Airway epithelial cell (primary cell): ENCODE results near the genes NTMT1 and EXOSC2.

DNA sequence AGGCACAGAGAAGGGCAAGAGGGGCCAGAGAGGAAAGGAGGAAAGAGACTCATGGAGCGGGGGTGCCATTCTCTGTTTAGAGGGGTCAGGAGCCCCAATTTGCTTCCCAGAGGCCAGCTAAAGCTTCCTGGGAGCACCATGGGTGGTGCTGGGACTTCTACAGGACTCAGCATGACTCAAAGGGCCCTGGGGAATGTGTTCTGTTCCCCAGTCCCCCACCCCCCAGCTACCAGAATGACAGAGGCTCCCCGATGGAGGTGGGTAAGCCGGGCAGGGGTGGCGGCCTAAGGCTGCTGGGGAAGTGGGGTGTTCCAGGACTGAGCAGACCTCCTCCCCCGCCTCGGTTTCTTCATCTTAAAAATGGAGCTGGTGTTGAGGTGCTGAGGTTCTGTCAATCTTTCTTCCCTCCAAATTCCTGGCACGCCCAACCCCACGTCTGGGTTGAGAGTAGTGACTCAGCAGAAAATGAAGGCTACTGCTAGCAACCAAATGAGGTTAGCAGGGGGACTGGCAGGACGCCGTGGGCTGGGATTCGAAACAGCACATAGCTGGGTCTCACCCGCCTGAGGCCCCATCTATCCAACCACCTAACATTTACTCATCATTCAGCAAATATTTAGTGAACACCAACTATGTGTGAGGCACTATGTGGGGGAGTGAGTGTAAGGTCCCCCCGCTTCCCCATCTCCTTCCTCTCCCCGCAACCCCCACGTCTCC is 50.4 kb downstream of the C9orf50 start:
- RAMPAGE, long total RNA = no peak

- RAMPAGE, long total RNA = start-site peak on the plus strand at chr9:129626159-129626200, 398 and 174 reads in 2 replicates
Observed at GRCh38 chr9:129625847-129626641, at the start of gene NTMT1. NTMT1 (plus strand) TSS chr9:129626163.

DNA sequence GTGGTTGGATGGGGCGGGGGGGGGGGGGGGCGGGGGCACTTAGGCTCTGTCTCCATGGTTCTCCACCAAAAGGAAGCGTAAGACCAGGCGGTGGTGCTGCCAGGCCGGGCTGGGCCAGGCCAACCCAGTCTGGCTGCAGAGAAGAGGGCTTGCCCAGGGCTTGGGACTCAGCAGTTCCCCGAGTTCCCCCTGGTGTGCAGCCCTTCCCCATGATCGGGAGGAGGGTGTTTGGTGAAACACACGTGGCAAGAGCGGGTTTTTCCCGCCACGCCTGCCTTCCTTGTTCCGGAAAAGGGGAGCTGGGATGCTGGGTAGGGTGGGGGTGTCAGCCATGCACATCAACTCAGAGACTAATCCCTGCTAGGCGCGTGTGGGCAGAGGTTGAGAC is 32.8 kb downstream of the PRRX2 start:
- RAMPAGE, long total RNA = no peak

DNA sequence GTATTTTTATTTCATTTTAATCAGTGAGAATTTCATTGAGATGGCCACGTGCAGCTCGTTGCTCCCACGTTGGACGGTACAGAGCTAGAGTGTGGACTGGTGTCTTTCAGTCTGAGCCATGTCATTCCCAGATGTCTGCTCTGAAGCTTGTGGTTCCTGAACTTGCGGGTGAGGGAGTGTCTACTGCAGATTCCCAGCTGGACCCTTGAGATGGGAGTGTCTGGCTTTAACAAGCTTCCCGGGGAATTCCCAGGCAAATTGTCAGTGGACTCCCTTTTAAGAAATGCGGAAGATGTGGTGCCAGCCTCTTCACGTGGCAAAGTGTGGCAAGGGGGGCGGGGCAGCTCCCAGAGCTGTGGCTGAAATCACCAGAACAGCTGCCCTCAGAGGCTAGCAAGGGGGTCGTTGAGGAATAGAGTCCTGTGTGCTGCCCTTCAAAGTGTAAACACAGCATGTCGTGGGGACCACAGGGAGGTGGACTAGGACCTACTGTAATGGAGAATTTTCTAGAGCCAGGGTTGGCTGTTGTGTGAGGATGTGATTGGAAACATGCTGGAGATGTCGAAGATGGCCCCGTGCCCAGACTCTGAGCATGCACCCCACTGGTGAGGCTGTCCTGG is 37.2 kb downstream of the PRRX2 start:
- RAMPAGE, long total RNA = no peak

GRCh38 chr9:129703653-129704033 is 38.2 kb downstream of the PRRX2 start:
- RAMPAGE, long total RNA = no peak

DNA sequence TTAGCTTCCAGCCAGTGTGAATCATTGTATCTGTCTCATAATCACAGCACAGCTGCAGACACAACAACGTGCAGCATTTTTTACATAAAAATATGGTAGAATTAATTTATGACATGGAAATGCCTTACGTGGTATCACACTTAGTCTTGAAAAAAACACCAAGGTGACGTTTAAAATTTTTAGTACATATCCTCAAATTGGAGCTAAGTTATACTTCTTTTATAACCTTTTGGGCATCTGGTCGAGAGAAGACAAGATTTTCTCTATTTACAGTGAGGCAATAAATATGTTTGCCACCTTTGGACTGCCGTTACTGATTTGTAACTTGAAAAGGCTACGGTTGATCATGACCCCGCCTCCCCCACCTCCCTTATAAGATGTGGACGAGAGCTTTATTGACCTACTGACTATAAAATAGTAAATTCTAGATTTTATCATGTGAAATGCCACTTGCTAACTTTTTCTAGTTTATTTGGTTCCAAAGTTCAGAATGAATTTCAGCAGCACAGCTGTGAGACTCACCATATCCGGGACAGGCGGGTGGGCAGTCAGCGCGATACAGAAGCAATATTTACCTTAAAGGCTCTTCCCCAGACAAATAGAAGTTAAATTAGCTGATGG is 8.1 kb downstream of the TOR1B start:
- RAMPAGE, long total RNA = no peak

DNA sequence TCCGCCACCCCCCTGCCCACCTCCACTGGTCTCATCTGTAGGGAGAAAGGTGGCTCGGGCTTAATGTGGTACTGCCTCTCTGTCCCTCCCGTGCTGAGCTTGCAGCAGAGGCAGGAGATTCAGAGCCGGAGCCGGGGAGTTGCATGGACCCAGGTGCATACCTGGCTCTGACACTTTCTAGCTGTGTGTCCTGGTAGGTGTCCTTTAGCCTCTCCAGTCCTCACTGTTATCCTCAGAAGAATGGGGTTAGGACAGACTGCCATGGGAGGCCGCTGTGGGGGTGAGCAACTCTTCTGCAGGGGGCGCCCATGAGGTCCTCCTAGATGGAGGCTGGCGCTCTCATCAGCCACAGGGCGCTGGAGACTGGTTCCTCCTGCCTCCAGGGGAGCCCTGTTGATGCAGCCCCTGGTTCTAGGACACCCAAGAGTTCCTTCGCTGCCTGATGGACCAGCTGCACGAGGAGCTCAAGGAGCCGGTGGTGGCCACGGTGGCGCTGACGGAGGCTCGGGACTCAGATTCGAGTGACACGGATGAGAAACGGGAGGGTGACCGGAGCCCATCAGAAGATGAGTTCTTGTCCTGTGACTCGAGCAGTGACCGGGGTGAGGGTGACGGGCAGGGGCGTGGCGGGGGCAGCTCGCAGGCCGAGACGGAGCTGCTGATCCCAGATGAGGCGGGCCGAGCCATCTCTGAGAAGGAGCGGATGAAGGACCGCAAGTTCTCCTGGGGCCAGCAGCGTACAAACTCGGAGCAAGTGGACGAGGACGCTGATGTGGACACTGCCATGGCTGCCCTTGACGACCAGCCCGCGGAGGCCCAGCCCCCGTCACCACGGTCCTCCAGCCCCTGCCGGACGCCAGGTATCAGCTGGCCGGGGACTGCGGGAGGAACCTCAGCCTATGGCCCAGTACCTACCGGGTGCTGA is 32.6 kb downstream of the USP20 start:
- RAMPAGE, long total RNA = no peak

DNA sequence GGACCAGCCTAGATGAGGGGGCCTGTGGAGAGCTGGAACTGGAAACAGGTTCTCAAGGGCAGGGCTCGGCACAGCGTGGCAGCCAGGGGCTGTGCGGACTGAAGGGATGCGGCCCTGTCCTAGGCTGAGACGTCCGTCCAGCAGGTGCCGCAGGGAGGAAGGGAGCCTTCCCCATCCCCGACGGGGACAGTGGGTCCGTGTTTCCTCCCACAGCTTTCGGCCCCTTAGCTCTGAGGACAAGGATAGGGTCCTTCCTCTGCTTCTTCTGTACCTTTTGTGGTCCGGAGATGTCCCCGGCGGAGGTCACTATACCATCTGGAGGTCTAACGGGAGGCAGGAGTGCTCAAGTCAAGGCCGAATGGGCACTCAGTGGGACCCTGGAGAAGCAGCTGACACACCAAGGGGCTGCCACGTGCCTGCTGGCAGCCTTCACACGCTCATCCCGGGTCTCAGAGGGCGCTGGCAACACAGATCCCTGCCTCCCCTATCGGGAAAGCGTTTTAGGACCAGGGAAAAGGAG is 49.9 kb downstream of the USP20 start:
- RAMPAGE, long total RNA = no peak

DNA sequence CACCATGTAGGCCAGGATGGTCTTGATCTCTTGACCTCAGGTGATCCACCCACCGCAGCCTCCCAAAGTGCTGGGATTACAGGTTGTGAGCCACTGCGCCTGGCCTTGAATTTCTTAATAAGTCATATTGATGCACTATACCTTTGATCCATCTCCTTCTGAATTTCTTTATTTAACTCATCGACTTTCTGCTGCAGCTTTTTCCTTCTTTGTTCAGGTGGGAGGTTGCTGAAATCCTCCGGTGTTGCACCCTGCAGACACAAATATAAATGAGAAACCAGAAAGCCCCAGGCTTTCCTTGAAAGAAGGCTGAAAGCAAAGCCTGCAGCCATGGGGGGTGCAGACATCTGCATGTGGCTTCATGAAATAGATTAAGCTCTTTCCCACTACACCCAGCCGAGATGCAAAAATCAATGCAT is 73.5 kb downstream of the USP20 start:
- RAMPAGE, long total RNA = no peak

- RAMPAGE, long total RNA = no peak
Observed at GRCh38 chr9:129995937-129996750, 46.8 kb downstream of the FNBP1 start.

- RAMPAGE, long total RNA = no peak
Observed at GRCh38 chr9:130022993-130023863, 19.8 kb downstream of the FNBP1 start.

DNA sequence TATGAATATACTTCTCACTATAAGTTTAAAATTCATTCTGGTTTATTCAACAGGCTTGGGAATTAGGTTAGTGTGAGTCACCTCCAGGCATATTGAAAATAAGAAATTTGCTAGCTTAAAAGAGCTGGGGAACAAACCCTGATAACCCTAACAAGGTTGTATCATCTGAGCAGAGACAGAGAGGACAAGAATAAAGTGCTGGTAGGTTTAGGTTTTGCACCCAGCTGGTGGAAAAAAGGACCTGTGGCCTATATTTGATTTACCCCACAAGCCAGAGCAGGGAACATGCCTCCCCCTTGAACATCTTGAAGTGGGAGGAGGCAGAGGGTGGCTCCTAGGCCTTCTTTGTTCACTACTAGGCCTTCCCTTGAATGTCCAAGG is 12.3 kb downstream of the FNBP1 start:
- RAMPAGE, long total RNA = no peak

- RAMPAGE, long total RNA = no peak
Observed at GRCh38 chr9:130138178-130139281, 33.7 kb upstream of the NCS1 start.

DNA sequence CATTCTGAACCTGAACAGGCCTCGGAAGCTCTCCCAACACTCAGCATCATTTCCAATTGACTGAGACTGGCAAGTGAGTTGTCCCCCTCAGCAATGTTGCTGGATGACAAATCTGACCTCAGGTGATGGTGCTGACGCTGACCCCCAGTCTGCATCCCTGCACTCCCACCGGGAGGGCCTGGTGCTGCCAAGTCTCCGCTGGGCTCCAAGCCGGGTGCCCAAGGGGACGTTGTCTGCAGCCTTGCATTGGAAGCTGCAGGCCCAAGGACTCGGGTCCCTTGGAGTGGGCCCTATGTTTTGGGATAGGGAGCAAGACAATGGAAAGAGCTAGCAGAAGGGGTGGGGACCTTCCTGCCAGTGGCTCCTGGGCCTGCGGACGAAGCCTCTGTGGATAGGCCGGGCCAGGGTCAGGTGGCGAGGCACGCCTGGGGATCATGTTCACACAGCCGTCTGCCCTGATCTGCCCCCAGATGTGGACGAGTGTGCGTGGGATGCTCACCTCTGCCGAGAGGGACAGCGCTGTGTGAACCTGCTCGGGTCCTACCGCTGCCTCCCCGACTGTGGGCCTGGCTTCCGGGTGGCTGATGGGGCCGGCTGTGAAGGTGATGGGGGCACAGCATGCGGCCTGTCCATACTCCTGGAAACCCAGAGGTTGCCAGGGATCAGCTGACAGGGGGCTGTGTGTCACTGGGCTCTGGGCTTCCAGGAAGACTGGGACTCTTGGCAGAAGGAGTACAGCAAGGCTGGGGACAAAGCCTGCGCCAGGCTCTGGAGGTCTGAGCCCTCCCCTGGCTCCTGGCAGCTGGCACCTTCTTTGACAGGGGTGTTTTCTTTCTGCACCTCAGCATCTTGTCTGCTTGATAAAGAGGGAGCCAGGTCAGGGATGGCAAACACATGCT is 16.6 kb upstream of the ASS1 start:
- RAMPAGE, long total RNA = no peak

- RAMPAGE, long total RNA = no peak
Observed at GRCh38 chr9:130466780-130467163, 22.0 kb downstream of the ASS1 start.

- RAMPAGE, long total RNA = no peak
Observed at GRCh38 chr9:130494710-130495083, 49.9 kb downstream of the ASS1 start.

GRCh38 chr9:130547227-130547757 is 32.1 kb upstream of the FUBP3 start:
- RAMPAGE, long total RNA = no peak

GRCh38 chr9:130626243-130626775 is 38.1 kb upstream of the PRDM12 start:
- RAMPAGE, long total RNA = no peak

DNA sequence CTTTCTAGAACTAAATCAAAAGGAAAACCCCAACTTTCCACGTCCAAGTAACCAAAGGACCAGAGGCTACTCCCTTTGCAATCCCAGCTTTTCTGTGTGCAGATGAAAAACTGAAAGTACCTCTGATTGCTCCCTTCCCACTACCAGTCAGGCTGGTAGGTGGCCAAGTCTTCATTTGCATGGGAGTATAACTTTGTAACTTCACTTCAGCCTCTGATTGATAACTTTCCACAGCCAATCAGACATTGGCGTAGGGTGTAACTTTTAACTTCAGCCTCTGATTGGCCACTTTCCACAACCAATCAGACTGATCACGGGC is 3.7 kb upstream of the EXOSC2 start:
- RAMPAGE, long total RNA = no peak

GRCh38 chr9:130693205-130694200 is at the start of gene EXOSC2:
EXOSC2 (plus strand) TSS chr9:130693780.
- RAMPAGE, long total RNA = start-site peak on the plus strand at chr9:130693769-130693794, 320 and 202 reads in 2 replicates